ENCODE results near the gene GLCE.

GRCh38 chr15:68784153-68784617 lies 36.5 kb downstream of the ANP32A start:
- RRBS: no CpG with 5 or more reads among the region's 13 CpGs

- RRBS: no CpG with 5 or more reads among the region's 15 CpGs
These were observed 30.8 kb downstream of the ANP32A start for GRCh38 chr15:68789535-68790566.

- RRBS: no CpG with 5 or more reads among the region's 7 CpGs
These were observed 29.2 kb downstream of the ANP32A start for GRCh38 chr15:68791279-68792204.

- RRBS: no CpG with 5 or more reads among the region's 6 CpGs
These were observed 70.3 kb upstream of the GLCE start for GRCh38 chr15:69089944-69090730.

DNA sequence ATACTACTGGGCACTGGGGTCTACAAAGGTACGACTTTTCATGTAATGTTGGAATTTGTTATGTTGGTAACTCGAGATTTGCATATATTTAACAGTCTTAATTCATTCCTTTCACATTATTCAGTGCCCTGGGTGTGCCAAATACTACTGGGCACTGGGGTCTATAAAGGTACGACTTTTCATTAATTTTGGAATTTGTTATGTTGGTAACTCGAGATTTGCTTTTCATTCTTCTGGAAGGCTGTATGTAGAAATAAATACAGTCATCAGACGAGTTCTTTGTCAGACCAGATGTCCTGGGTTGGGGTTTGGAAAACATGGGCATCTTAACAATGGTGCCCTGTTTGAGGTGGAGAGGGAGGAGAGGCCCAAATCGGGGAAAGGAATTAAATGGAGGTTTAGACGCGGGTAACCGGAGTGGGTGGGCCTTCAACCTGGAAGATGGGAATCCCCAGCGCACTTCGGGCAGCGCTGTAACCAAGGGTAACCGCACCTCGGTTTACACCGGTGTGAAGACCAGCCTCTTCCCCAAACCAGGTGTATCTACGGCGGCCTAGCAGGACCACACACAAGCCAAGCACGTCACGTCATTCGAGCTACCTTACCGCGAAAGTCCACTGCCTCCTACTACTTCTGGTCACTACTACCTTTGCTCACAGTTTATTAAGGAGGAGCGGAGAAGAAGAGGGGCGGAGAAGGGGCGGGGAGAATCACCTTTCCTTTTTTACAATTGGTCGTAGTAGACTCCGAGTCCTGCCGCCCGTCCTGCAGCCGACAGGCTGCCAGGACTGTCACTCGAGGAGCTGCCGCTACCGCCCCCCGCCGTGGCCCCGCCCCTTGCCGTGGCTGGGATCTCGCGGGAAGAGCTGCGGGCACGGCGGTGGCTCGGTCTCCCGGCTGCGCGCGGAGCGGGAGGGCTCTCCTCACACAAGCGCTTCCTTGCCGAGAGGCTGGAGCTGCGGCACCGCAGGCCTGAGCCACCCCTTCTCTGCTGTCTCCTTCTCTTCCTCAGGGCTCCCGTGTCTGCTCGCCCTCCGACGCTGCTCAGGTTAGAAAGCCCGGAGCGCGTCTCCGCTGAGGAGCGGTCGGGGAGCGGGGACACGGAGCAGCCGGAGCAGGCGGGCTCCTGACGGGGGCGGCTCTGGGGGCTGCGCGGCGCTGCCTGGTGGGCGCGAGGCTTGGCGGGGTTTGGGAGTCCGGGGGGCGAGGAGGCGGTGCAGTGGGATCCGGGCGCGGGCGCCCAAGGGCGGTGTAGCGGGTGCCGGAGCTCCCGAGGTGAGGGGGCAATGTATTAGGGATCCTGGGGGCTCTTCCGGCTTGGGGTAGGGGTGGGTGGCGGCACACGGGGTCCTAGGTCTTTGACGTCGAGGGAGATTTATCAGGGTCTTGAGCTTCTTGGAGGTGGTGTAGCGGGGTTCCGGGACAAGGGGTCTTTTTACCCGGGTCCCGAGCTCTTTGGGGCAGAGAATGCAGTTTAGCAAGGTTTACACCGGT lies at the start of gene GLCE:
TSS of gene GLCE (plus strand) at position 926 of the 1,494 bp plus-strand sequence.
- RRBS: 4% methylated on average over 33 of the region's 95 CpGs

DNA sequence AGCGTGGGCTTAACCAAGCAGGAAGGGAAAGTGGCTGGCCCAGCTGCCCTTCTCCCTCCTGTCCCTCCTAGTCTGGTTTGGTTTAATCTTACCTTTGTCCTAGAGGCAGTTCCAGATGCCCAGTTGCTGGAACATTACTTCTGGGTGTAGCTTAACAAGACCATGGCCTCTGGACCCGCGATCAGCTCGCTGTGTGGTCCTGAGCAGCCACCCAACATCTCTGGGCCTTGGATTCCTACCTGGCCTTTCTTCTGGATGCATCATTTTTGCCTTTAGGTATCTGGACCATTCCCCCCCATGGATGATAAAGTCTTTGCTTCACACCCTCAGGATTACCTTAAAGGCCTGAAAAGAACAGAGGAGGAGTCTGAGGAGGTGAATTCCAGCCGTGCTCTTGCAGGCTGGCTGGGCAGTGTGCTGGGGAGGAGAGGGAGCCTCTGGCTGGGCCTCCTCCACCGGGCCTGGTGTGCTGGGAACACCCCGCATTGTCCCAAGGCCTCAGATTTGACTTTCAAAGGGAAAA lies 15.6 kb downstream of the PAQR5 start:
- RRBS: no CpG with 5 or more reads among the region's 7 CpGs

DNA sequence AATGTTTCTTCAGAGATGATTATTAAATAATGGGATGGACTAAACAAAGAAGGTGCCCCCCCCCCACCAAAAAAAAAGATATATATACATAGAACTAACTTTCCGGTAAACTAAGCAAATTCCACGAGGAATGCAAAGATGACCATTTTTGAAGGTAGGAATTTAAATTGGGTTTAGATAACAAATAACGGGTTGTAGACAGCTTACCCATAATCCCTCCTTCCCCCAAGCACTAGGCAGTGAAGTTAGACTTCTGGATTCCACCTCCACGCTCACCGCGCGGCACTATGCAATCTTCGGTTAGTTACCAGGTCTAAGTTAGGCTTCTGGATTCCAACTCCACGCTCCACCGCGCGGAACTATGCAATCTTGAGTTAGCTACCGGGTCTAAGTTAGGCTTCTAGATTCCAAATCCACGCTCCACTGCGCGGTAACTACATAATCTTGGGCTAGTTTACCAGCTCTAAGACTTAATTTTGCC lies 805 bp upstream of the RPLP1 start:
- RRBS: no CpG with 5 or more reads among the region's 16 CpGs

DNA sequence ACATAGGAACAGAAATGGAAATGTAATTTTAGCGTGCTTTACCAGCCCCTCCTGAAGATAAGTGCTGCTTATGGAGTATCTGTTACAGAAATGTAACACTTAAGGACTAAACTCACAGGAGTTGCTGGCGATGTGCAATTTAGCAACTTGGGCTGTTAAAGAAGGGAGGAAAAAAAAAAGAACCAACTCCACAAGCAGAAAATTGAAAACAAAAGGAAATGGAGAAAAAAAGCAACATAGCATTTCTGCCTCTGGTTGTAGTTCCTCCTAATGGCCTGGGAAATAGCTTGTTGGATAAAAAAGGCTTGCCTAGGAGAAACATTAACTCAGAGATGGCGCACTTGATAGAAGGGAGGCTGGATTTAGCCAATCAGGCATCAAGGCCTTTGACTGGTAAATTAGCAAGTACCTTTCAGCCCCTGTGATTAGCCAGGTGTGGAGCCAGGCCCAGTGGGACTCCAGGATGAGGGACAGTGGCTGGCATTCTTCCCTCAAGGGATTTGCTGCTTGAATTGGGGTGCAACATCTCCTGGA lies 84.3 kb downstream of the RPLP1 start:
- RRBS: no CpG with 5 or more reads among the region's 3 CpGs

- RRBS: no CpG with 5 or more reads among the region's 10 CpGs
These were observed 121.5 kb downstream of the RPLP1 start for GRCh38 chr15:69574032-69574551.

DNA sequence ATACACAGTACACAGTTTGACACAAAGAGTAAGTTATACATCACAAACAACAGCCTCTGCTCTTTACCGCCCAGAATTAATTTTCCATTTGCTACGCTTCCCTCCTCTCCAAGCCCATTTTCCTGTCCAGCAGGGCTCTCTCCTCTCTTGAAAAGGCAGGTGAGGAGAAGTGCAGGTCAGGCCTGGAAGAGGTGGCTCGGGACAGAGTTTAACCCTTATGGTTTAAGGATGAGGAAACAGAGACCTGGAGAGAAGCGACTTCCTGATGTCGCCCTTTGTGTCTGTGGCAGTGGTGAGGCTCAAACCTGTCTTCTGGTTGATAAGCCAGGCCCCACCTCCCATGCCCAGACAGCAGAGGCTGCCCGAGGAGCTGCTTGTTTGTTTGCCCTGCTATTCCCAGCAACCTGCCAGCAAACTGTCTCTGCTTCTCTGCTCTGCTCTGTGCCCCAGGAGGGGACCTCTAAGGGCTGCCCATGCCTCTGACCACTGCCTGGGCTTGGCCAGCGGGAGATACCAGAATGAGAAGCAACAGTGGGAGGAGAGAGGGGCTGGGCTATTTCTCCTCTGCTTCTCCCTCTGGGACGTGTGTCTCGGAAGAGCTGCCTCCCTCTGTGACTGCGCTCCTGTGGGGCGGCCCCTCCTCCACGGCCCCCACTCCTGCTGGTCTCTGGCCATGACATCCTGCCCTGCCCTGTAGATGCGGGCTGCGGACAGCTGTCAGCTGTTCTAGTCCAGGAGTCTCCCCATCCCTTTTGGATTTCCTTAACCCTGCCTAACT lies 212.9 kb downstream of the RPLP1 start:
- RRBS: no CpG with 5 or more reads among the region's 14 CpGs

DNA sequence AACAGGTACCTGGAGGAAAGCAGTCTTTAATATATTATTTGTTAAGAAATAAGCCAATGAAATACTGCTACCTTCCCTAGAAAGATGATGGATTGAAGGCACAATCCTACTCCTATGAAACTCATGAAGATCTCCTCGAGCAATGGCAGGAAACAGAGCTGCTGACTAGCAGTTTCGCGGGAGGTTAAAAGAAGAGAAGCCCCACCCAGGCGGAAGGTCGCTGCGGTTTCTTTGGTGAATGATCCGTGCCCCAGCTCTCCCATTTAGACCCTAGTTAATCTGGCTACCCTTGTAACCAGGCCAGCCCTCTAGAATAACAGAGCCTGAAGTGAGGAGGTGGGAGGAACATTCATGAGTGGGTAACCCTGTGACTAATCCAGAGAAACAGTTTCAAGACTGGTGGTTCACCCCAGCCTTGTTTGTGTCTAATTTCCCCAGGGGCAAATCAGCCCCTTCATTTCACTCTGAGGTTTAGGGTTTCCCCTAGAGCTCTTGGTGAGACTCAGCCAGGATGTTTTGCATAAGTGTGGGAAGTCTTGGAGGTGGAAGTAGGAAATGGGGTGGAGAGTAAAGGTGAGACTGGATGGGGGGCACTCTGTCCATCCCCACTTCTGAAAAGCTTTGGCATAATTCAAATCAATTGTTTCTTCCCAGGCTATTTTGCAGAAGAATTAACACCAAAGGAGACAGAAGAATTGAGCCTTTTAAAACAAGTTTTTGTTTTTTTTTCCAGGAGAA lies 303.0 kb downstream of the RPLP1 start:
- RRBS: no CpG with 5 or more reads among the region's 7 CpGs

GRCh38 chr15:69794599-69795440 lies 302.9 kb downstream of the TLE3 start:
- RRBS: no CpG with 5 or more reads among the region's 12 CpGs

GRCh38 chr15:70055005-70056174 lies 42.3 kb downstream of the TLE3 start:
- RRBS: 100% methylated on average over 2 of the region's 32 CpGs

- RRBS: no CpG with 5 or more reads among the region's 20 CpGs
These were observed 39.2 kb downstream of the TLE3 start for GRCh38 chr15:70058355-70059147.

GRCh38 chr15:70062172-70062985 lies 35.3 kb downstream of the TLE3 start:
- RRBS: 47% methylated on average over 7 of the region's 38 CpGs

DNA sequence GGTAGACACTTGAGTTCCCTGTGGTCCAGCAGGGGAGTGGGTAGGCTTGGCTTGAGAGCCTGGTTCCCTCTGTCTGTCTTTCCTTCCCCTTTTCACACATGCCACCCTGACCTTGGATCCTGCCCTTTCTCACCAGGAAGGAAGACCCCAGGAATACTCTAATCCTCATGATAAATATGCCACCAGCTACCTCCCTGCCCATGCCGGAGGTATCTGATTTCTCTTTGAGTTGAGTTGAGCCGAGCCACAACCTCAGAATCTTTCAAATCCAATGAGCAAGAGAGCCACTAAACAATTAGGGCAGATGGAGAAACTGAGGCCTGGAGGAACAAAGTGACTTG lies 26.4 kb downstream of the TLE3 start:
- RRBS: no CpG with 5 or more reads among the region's 2 CpGs

GRCh38 chr15:70081725-70082394 lies 15.9 kb downstream of the TLE3 start:
- RRBS: no CpG with 5 or more reads among the region's 7 CpGs

GRCh38 chr15:70111698-70111960 lies 13.9 kb upstream of the TLE3 start:
- RRBS: no CpG with 5 or more reads among the region's 3 CpGs

DNA sequence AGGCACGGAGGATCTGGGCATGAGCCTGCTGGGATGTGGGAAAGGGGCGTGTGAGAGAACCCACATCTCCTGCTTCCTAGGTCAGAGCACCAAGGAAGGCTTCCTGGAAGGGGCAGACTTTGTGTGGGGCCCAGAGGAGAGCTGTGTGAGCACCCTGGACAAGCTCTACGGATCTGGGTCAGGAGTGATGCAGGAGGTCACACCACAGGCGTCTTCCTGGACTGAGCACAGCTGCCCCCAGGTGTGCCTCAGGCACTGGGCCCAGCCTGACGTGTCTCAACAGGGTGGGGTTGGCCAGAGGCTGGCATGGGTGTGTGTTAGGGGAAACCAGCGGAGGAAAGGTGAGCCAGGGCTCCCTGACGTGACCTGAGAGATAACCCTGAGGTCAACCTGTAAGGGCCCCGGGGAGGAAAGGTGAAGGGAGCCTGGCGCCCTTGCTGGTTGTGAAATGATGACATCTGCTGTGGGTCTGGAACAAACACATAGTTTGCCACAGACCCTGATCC lies 100.1 kb upstream of the TLE3 start:
- RRBS: no CpG with 5 or more reads among the region's 9 CpGs

DNA sequence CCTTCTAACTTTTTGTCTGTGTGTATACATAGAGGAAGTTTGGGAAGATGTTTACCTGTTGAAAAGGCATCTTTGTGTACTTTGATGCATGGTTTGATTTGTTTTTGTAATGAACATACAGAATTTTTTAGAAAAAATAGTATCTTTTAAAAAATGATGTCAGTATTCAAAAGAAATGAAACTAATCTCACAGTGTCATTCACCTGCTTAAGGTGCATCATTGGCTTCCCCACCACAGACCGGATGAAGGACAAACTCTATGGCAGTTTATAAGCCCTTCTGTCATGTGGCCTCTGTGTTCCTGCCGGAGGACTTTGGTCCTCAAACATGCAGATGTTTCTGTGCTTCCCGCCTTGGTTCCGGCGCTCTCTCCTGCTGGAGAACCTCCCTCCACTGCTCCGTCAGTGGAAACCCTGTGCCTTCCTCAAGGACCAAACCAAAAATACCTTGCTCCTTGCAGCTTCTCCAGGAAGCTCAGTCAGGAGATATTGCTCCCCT lies 326.3 kb downstream of the UACA start:
- RRBS: 100% methylated on average over 2 of the region's 6 CpGs